ENCODE data around the gene AEN.

DNA sequence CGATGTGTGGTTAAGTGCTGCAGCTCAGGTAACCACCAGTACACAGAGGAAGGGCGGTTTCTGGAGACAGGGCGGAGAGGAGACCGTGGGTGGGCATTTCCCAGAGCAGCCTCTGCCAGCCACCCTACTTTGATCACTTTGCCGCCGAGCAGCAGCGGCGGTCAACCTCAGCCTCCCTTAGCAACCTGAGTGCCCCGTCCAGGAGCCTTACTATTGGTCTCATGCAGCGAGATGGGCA is 252 bp upstream of the AKAP13 start:
- RRBS, result no CpG with 5 or more reads among the region's 10 CpGs

GRCh38 chr15:85606570-85607089 is 188.1 kb downstream of the KLHL25 start:
- RRBS, result no CpG with 5 or more reads among the region's 3 CpGs

- RRBS, result no CpG with 5 or more reads among the region's 5 CpGs
Observed at GRCh38 chr15:85614001-85614474, 180.7 kb downstream of the KLHL25 start.

DNA sequence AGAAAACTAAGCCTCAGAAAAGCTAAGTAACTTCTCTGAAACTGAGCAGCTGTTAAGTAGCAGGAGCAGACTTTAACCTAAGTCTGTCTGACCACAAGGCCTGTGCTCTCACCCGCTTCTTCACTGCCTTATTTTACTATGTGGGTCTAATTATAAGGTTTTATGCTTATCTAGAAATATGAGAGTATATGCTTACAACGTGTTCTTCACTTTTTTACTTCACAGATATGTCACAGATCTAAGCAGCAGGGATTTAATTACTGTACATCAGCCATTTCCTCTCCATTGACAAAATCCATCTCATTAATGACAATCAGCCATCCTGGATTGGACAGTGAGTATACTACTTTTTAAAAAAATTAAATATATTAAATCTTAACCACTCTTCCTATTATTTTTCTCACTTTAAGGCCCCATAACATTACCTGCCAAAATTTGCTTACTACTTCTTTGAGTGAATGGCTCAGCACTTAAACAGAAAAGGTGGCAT is 125.2 kb downstream of the KLHL25 start:
- RRBS, result no CpG with 5 or more reads among the region's 2 CpGs

GRCh38 chr15:85708617-85709147 is 86.0 kb downstream of the KLHL25 start:
- RRBS, result no CpG with 5 or more reads among the region's 6 CpGs

GRCh38 chr15:85734843-85735176 is 59.9 kb downstream of the KLHL25 start:
- RRBS, result no CpG with 5 or more reads among the region's 6 CpGs

DNA sequence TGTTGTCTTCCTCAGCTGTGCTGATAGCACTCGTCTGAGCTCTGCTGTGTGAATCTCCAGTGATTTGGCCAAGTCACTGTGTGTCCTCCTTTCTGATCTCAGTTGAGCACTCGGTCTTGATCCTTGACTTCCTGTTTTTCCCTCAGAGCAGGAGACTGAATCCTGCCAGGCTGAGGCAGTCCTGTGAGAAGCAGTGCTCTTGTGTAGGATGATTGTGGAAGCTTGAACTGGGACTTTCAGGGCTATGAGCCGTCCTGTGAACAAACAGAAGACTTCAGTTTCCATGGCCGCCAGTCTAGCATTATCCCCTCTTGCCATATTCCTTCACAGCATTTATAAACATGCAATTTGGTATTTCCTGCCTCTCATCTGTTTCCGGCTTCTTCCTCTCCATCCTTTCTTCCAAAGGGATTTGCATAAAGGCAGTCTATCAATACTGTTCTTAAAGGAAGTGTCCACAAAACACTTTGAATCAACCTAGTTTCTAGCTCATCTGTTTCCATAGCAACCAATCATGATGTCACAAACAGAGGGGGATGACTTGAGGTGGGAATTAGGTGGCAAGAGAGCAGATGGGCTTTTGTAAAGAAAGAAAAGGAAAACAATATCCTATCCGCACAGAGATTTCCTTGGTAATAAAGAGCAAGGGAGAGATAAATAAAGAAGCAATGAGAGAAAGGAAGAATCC is 237.2 kb downstream of the AGBL1 start:
- RRBS, result no CpG with 5 or more reads among the region's 6 CpGs

DNA sequence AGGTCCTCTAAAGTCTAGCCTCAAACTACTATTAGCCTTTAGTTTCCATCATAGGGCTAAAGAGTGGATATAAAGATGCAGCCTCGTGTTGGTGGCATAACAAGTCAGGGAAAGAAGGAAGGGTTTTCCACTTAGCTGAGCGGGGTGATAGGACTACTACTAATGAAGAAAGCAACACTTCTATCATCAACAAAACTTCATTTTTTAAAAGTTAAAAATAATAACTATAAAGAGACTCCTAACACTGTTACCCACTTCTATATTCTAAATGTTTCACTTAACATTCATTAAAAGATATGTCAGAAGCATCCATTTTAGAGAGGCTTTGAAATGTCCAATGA is 1084.3 kb downstream of the AGBL1 start:
- RRBS, result no CpG with 5 or more reads among the region's 2 CpGs

GRCh38 chr15:88255594-88255907 is 988 bp downstream of the NTRK3 start:
- RRBS, result 2% methylated on average over 4 of the region's 39 CpGs

- RRBS, result no CpG with 5 or more reads among the region's 14 CpGs
Observed at GRCh38 chr15:88356896-88357339, 100.4 kb upstream of the NTRK3 start.

DNA sequence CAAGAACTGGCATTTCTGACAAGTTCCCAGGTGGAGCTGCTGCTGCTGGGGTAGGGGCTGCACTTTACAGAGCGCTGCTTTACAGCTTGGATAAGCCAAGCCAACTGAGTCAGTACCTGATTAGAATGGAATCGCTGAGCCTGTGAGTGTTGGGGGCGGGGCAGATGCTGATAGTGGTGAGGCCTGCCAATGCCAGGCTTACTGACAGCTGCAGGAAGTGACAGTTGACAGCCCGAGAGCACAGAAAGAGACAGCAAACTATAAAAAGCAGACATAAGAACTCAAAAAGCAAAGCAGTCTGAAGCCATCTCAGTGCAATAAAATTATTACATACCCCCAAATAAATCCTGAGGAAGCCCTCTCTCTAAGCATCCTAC is 64.8 kb downstream of the MRPL46 start:
- RRBS, result no CpG with 5 or more reads among the region's 4 CpGs

GRCh38 chr15:88542111-88542879 is 4.2 kb downstream of the DET1 start:
- RRBS, result no CpG with 5 or more reads among the region's 13 CpGs

- RRBS, result no CpG with 5 or more reads among the region's 9 CpGs
Observed at GRCh38 chr15:88570984-88571872, 24.7 kb upstream of the DET1 start.

GRCh38 chr15:88603956-88604251 is 17.2 kb upstream of the AEN start:
- RRBS, result 6% methylated on average over 6 of the region's 14 CpGs

DNA sequence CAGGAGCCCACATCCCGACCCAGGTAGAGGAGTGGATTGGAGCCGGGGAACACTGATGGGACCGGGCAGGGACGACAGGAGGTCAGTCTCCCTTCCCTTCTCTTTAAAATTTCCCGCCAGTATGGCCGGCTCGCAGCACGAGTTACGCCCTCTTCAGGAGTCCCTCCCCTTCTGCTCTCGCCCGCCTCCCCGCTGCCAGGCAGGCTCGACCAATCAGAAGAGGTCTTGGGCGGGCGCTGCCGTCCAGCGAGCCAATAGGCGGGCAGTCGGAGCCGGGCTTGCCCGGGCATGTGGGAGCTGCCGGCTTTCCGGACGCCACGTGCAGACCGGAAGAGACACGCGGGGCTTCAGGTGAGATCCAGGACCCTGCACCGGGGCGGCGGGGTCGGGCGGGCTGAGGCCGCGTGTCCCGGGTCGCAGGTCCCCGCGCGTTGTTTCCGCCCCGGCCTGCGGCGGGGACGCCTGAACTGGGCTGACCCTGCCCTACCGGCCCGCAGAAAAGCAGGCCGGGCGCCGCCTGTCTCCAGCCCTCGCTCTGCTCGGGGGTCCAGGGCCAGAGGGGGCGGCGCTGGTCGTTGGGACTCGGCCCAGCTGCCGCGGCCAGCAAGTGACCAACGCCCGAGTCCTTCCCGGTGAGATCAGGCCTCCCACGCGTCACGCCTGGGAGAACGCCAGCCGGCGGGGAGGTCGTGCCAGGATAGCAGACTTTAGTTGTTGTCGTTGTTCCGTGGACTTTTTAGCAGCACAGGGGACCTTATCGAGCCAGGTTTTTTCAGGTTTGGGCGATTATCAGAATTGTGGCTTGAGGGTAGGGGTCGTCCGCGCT is at the start of gene AEN:
Gene AEN (plus strand): TSS at position 309 of the 826 bp plus-strand sequence.
- RRBS, result 2% methylated on average over 26 of the region's 75 CpGs

DNA sequence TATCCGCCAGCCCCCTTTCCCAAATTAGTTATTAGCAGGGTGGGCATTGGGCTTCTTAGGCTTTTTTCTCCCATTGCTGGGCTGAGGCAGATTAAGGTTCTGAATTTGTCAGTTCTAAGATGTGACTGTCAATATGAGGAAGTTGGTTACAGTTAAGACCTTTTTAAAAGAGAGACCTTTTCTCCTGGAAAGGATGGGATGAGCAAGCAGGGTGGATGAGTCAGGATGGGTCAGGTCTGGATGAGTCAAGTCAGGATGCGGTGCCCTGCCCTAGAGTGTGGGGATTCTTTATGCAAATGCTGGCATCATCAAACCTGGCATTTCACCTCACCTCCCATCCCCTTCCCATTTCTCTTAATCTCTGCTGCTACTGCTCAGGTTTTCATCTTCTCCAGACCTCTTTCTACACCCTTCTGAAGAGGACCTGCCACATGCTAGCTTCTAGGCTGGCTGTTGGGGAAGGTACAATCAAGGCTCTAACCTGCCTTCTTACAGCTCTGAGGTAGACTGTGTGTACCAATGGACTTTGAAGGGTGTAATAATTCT is 2.0 kb downstream of the AEN start:
- RRBS, result no CpG with 5 or more reads among the region's 2 CpGs

GRCh38 chr15:88630758-88631449 is 7.9 kb upstream of the ISG20 start:
- RRBS, result no CpG with 5 or more reads among the region's 7 CpGs

DNA sequence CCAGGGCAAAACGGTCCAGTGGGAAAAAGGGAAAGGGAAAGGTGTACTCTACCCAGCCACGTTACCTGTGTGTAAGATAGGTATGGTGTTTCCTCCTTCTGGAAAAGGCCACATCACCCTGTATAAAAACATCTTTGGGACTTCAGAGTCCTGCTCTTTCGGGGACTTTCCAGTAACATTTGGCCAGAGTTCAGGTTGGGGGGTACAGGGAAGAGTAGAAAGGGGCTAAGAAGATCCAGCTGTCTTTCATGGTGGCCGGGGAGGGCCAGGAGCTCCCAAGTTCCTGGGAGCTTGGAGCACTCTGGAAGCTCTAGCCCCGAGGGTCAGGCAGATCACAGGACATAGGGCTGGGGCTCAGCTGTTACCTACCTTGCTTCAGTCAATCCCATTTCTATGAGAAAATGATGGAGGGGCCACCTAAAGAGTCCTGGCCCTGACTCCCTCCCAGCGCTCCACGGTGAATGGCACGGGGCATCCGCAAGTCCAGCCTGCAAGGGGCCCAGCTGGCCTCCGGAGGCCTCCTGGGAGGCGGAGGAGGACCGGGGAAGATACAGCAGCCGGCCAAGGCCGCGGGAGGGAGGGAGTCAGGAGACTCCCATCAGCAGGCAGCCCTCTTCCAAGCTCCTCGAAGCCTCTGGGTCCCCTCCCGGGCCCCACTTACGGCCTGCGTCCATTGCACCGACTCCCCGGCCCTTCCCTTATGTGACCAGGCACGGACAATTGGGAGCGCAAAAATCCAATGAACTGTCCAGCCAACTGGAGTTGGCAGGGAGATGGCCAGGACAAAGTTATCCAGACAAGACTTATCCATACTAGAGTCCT is 909 bp downstream of the MFGE8 start:
- RRBS, result 12% methylated on average over 9 of the region's 23 CpGs

- RRBS, result 8% methylated on average over 7 of the region's 39 CpGs
Observed at GRCh38 chr15:89017288-89018246, 70.7 kb upstream of the ABHD2 start.